Karpas-422 (cell line): ENCODE measurements around a stretch of chr5.

DNA sequence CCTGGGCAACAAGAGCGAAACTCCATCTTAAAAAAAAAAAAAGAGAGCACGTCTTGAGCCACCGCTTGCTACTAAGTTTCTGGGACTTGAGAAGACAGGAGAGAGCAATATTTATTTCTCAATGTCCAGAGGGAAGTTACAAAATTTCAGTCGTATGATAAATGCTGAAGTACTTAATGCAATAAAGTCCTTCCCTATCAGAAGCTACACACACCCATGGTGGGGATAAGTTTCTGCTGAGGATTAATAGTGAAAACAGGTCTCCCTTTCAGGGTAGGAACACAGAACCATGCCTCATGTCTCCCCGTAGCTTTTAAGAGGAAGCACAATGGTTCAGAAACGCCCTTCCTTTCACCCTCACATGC lies 73.7 kb downstream of the ANKRD55 start:
- PRO-cap = no peak
- RAMPAGE, long total RNA = no peak

DNA sequence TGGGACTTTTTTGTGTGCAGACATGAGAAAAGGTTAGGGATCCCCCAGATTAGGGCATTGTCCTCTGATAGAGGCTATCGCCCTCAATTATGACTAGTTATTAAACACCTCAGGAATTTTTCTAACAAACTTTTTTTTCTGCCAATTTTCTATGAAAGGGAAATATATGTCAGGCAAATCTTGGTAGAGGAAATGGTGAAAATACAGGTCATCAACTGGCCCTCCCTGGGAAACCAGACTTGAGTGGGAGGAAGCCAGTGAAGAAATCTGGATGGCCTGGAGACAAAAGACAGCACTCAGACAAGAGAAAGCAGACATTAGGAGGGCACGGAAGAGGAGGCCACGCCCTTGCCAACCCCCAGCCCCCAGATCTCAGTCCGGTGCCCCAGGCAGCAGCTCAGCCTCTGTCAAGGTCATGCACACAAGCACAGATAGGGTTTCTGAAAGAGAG lies 85.9 kb upstream of the ANKRD55 start:
- PRO-cap = no peak
- RAMPAGE, long total RNA = no peak

DNA sequence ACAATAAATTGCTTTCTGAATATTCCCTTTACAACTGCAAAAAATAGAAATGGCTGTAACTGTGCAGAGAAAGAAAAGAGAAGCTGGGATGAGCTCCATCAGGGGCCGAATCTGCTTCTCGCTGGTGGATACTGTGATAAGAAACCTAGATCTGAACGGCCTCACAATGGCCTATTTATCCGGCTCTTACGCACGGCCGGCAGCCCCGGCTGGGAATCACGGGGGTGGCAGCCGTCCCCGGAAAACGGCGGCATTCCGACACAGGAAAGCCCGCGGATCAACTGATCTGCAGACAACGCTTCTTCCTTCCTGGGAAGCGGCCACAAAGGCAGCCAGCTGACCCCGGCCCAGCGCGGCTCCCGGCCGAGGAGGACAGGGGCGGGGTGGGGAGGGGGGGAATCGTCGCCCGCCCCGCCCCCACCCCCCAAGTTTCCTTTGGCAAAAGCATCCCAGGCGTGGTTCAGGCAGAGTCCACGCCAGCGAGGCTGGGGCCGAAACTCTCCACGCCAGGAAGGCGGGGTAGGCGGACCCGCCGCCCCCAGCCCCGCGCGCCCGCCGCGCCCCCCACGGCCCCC lies 247.6 kb upstream of the ANKRD55 start:
- PRO-cap = no peak
- RAMPAGE, long total RNA = no peak

- PRO-cap = no peak
- RAMPAGE, long total RNA = no peak
Measured at GRCh38 chr5:56760577-56761498, 54.5 kb upstream of the MAP3K1 start.

DNA sequence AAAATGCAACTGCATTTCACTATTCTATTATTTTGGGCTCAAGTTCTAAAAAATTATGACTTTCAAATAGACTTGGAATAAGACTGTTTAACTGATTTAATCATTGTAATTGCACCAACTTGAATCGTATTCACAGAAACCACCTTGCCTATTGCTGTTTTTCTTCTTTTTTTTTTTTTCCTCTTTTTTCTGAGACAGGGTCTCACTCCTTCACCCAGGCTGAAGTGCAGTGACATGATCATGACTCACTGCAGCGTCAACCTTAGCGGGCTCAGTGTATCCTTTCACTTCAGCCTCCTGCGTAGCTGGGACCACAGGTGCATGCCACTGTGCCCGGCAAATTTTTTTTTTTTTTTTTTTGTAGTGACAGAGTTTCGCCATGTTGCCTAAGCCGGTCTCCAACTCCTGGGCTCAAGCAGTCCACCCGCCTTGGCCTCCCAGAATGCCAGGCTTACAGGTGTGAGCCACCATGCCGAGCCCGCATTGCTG lies 13.7 kb downstream of the MAP3K1 start:
- PRO-cap = no peak
- RAMPAGE, long total RNA = no peak

DNA sequence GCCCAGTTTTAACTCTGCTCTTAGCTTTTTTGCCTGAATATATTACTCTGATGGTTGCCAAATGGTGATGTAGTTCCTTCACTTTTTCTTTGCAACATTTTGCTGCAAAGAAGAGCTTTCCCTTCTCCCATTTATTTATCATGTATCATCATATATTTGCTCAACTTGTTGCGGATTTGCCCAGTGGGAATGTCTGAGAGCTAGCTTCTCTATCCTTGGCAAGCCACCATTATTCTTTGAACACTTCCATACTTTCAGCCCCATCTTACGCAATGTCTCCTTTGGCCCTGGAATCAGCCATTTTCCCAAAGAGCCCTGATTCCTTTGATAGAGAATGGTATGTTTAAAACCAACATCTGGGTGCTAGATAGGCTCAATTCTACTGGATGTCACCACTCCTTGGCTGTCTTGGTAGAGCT lies 12.7 kb upstream of the SETD9 start:
- PRO-cap = no peak
- RAMPAGE, long total RNA = no peak

- PRO-cap = no peak
- RAMPAGE, long total RNA = no peak
Measured at GRCh38 chr5:56921782-56922379, 12.5 kb downstream of the SETD9 start.

DNA sequence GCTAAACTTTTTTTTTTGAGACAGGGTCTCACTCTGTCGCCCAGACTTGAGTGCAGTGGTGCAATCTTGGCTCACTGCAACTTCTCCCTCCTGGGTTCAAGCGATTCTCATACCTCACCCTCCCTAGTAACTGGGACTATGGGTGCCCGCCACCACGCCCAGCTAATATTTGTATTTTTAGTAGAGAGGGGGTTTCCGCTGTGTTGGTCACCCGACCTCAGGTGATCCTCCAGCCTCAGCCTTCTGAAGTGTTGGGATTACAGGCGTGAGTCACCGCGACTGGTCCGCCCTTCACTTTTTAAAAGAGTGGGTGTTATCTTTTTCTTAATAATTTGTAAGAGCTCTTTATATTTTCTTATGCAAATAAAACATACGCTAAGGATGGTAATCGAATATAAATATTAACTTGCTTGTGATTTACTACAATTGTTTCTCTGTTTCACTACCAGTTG lies 2.0 kb upstream of the GPBP1 start:
- PRO-cap = no peak
- RAMPAGE, long total RNA = no peak

GRCh38 chr5:57174777-57175150 lies 905 bp downstream of the GPBP1 start:
- PRO-cap = no peak
- RAMPAGE, long total RNA = no peak

GRCh38 chr5:57176188-57176911 lies 2.5 kb downstream of the GPBP1 start:
- PRO-cap = no peak
- RAMPAGE, long total RNA = no peak

DNA sequence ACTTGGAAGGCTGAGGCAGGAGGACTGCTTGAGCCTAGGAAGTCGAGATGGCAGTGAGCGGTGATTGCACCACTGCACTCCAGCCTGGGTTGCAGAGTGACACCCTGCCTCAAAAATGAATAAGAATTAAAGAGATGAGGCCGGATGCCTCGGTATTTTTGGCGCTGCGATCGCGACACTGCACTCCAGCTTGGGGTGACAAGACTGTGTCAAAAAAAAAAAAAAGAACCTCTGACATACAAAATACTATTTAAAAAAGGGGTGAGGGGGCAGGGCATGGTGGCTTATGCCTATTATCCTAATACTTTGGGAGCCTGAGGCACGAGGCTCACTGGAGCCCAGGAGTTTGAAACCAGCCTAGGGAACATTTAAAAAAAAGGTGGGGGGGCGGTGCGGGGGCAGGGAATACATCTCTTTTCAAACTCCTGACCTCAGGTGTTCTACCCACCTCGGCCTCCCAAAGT lies 7.4 kb downstream of the GPBP1 start:
- PRO-cap = no peak
- RAMPAGE, long total RNA = no peak

DNA sequence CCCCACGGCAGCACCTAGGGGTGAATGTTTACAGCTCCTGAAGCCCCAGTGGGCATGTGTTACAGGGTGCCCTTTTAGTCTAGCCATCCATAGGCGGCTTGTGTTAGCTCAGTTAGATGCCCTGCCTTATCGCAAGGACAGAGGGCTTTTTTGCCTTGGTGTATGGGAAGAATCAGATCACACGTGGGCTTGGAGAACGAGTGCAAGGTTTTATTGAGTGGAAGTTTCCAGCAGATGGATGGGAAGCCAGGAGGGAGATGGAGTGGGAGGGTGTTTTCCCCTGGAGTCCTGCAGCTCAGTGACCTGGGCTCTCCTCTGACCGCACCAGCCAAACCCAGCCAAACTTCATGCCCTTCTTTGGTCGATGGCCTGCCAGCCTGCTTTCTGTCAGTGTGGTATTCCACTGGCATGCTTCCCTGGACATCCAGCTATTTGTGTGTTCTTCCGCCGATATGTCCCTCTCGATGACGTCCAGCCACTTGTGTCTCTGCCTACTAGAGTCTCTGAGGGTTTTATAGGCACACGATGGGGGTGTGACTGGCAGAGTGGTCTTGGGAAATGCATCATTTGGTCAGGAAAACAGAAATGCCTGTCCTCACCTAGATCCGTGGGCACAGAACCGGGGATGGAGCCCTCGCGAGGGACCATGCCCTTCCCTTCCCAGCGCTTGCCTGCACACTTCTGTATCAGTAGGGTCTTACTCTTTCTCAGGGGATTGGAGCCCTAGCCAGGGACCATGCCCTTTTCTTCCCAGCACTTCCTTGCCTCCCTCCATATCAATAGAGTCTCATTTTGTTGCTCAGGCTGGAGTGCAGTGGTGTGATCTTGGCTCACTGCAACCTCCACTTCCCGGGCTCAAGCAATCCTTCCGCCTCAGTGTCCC lies 33.9 kb downstream of the GPBP1 start:
- PRO-cap = no peak
- RAMPAGE, long total RNA = no peak

GRCh38 chr5:57305406-57305823 lies 131.6 kb downstream of the GPBP1 start:
- PRO-cap = no peak
- RAMPAGE, long total RNA = no peak

- PRO-cap = no peak
- RAMPAGE, long total RNA = no peak
Measured at GRCh38 chr5:57445490-57445978, 37.1 kb downstream of the ACTBL2 start.

DNA sequence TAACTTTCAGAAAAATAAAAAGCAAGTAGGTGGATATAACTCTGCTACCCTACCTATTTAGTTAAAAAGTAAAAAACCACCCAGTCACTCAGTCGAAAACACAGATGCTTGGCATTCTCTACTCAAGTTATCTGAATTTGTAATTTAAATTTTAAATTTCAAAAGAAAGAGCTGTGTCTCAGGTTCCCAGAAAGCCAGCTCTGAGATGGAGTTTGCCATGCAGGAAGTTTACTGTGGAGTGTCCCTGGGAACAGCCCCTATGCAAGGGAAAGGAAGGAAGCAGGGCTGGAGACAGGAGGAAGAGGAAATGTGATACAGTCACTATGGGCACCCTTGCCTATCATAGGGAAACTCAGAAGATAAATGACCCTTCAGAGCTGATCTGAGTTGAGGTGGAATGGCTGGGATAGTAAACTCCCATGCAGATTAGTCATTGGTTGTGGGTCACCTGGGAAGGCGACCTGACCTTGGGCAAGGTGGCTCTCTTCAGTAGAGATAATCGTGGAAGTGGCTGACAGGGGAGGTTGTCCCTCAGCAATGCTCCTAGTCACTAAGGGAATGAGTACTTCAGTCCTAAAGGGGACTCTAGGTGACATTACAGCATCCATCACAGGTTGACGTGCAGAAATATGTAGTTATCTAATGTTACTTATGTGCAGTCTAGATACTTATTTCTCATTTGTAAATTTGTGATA lies 408.9 kb upstream of the ACTBL2 start:
- PRO-cap = no peak
- RAMPAGE, long total RNA = no peak

DNA sequence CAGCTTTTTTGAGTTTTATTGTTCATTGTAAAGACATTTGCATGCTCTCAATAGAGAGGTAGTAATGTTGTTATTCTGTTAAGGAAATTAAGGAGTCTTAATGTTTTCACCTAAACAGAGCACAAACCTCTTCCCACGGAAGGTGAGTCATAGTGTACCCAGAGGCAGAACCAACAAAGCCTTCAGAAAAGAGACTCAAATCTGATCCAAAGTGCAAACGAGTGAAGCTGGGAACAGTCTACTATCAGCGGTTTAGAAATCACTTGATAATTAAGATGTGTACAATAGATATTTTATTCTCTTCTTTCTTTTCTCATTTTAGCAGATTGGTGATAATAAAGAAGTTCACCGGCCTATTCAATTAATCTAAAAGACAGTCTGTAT lies 470.5 kb downstream of the PLK2 start:
- PRO-cap = no peak
- RAMPAGE, long total RNA = no peak

GRCh38 chr5:58073317-58073810 lies 386.5 kb downstream of the PLK2 start:
- PRO-cap = no peak
- RAMPAGE, long total RNA = no peak

- PRO-cap = no peak
- RAMPAGE, long total RNA = no peak
Measured at GRCh38 chr5:59038898-59040047, 456.4 kb downstream of the RAB3C start.

DNA sequence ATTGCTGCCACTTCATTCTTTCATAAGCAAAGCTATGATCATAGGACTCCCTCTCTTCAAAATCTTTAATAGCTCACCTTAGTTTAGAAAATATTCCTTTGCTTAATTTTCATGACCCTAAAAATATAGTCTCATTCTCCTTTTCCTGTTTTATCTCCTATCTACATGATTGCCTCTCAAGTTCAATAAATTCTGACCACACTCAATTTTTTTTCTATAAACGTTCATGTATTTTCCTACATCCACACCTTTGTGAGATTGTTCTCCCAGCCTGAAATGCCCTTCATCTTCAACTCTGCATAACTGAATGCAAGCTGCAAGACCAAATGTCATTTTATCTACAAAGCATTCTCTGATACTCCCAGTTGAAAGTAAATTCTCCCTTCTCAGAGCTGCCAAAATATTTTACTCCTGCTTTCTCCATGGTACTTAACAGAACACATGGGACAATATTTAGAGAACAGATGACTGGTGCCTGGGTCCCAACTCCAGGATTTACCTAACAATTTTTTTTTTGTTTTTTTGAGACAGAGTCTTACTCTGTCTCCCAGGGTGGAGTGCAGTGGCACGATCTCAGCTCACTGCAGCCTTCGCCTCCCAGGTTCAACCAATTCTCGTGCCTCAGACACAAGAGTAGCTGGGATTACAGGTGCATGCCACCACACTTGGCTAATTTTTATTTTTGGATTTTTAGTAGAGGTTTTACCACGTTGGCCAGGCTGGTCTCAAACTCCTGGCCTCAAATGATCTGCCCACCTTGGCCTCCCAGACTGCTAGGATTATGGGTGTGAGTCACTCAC lies 475.2 kb downstream of the PDE4D start:
- PRO-cap = no peak
- RAMPAGE, long total RNA = no peak

GRCh38 chr5:59450661-59451628 lies 442.6 kb downstream of the PDE4D start:
- PRO-cap = no peak
- RAMPAGE, long total RNA = no peak